GM23248 (cell line): ENCODE measurements around the genes TBPL1 and HBS1L.

DNA sequence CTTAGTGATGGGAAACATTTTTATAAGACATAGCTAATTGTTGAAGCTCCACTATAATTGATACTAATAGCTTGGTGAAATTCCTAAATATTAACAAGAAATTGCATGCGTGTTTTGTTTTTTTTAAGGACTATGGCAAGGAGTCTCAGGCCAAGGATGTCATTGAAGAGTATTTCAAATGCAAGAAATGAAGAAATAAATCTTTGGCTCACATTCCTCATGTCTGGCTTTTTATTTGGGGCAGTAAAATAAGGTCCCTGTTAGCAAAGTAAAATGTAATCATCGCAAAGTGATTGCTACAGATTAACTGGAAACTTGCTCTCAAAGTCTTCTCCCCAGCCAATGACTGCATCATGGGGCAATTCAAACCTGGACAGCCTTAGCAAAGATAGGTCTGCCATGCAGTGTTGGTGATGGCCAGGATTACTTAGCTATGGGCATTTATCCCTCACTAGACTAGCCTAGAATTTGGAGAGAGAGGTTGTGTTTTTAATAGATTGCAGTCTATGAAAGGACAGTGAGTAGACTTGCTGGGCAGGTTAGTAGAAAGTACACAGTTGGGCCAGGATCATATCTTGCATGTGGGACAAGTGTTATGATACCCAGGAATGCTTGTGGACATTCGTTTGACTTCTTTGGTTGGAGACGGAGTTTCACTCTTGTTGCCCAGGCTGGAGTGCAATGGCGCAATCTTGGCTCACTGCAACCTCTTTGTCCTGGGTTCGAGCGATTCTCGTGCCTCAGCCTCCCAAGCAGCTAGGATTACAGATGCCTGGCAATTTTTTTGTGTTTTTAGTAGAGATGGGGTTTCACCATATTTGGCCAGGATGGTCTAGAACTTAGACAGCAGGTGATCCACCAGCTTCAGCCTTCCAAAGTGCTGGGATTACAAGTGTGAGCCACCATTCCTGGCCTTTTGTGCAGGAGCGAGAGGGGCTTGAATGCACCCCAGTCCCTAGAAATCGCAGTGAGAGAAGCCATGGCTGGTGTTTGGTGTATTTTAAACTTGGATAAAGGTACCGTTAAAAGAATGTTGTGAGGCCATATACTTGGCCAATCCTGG lies 3.3 kb downstream of the RPS12 start:
- RAMPAGE, long total RNA = no peak

- RAMPAGE, long total RNA = no peak
These were observed 4.4 kb downstream of the RPS12 start for GRCh38 chr6:132818618-132819286.

- RAMPAGE, long total RNA = no peak
These were observed 123.2 kb downstream of the RPS12 start for GRCh38 chr6:132937391-132938107.

DNA sequence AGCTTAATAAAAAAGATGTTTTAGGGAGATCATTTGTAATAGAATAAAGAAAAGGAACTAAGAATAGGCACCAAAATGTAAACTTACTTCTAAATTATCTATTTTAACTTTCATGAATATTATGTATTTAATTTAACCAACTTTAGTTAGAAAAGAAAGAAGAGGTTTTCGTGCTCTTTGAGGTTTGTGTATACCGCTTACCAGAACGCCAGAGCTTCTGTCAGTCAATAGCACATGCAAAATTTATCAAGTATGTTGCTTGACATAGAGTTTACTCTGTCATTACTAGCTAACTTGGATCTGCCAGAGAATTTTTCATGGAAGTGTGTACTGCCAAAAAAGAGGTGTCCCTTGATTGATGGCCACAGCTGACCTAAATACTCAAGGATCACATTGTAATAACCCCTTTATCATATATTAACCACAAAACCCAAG lies 194.2 kb upstream of the EYA4 start:
- RAMPAGE, long total RNA = no peak

GRCh38 chr6:133130655-133131470 lies 110.3 kb upstream of the EYA4 start:
- RAMPAGE, long total RNA = no peak

- RAMPAGE, long total RNA = no peak
These were observed 1.7 kb downstream of the EYA4 start for GRCh38 chr6:133242778-133243289.

DNA sequence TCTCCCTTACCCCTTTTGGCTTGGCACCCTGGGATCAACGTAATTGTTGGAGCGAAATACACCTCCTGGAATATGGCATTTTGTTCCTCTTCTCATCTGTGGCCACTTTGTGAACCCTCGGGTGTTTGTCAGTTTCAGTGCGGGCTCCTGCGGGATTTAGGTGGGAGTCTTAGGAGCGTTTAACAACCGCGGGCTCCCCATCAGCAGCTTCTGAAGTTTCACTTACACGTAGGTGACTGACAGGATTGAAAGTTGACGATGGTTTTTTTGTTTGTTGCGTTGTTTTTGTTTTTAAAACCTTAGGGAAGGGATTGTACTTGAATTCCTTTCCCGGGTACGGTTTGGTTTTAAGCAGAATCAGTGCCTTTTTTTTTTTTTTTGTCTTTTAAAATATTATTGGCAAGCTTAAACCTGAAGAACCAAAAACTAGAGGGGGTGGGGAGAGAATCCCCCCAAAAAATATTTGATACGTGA lies 2.2 kb downstream of the EYA4 start:
- RAMPAGE, long total RNA = no peak

GRCh38 chr6:133952799-133953539 lies at the start of gene TBPL1:
TSS of gene TBPL1 (plus strand) at chr6:133953224.
- RAMPAGE, long total RNA = no peak

- RAMPAGE, long total RNA = no peak
These were observed 38.0 kb downstream of the TBPL1 start for GRCh38 chr6:133990593-133991804.

GRCh38 chr6:134170770-134171411 lies 118.5 kb upstream of the SLC2A12 start:
- RAMPAGE, long total RNA = no peak

DNA sequence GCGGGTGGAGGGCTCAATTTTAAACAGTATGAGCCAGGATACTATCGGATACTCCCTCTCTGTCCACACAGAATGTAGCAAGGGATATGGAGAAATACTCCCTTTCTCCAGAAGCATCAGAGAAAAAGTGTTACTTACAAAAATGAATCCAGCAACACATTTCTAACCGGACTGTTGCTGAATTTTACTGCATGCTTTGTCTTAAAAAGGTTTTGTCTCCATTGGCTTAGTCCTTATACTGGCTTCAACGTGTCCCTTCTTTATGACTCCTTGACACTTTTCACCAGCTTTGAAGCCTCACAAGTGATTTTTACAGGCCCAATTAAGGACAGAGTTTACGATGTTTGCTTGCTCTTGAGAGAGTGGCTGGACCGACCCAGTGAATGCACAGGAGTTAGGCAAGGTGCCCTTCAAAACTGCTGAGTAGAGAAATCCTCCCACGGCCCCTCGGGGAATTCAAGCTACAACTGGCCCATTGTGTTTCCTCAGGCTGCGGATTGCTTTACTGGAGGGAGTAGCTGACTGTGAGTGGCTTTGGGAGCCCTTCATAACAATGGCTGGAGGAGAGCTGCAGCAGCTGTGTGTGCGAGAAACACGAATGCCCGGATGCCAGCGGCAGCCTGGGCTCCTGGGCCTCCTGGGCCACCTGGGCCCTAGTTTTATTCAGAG lies 50.1 kb downstream of the SGK1 start:
- RAMPAGE, long total RNA = no peak

GRCh38 chr6:134437145-134437945 lies 119.4 kb upstream of the SGK1 start:
- RAMPAGE, long total RNA = no peak

- RAMPAGE, long total RNA = no peak
These were observed 200.0 kb upstream of the SGK1 start for GRCh38 chr6:134517920-134518400.

GRCh38 chr6:134621698-134622076 lies 303.8 kb upstream of the SGK1 start:
- RAMPAGE, long total RNA = no peak

- RAMPAGE, long total RNA = no peak
These were observed 101.5 kb downstream of the ALDH8A1 start for GRCh38 chr6:134848409-134848750.

DNA sequence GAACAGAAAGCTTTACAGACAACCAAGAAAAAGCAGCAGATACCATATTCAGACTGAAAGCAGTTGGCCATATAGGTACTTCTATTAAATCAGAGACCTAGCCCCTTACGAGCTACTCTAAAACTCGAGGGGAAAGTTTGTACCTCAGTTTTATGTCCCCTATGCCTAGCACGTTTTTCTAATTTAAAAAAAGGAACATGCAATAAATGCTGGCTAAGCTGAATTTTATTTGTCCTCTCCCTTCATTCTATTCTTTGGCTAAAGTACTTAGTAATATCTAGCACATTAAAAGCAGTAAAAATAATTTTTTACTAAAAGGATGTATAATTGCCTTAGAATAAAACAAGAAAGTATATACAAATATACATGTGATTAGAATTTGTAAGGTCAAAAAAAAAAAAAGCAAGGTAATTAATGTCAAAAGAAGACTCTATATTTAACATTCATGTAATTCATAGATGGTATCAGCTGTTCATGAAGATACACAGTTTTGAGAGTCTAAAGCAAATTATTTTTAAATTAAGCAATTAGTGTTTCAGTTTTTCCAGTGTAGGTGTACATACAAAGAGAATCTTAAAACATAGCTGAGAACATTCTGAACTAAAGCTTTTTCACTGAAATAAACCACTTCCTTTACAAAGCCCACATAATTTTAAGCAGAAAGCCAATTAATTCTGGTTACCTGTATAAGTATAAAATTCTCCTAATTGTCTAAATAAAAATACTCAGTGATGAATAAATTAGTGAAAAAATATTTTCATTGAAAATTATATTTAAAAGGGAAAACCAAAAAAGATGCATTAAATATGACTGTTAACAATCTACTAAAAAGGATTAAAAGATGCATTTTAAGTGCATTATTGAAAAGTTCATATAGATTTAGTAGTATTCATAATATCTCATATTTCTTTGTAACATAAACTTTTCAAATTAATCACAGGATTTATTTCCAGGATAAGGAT lies 32.4 kb downstream of the HBS1L start:
- RAMPAGE, long total RNA = no peak

DNA sequence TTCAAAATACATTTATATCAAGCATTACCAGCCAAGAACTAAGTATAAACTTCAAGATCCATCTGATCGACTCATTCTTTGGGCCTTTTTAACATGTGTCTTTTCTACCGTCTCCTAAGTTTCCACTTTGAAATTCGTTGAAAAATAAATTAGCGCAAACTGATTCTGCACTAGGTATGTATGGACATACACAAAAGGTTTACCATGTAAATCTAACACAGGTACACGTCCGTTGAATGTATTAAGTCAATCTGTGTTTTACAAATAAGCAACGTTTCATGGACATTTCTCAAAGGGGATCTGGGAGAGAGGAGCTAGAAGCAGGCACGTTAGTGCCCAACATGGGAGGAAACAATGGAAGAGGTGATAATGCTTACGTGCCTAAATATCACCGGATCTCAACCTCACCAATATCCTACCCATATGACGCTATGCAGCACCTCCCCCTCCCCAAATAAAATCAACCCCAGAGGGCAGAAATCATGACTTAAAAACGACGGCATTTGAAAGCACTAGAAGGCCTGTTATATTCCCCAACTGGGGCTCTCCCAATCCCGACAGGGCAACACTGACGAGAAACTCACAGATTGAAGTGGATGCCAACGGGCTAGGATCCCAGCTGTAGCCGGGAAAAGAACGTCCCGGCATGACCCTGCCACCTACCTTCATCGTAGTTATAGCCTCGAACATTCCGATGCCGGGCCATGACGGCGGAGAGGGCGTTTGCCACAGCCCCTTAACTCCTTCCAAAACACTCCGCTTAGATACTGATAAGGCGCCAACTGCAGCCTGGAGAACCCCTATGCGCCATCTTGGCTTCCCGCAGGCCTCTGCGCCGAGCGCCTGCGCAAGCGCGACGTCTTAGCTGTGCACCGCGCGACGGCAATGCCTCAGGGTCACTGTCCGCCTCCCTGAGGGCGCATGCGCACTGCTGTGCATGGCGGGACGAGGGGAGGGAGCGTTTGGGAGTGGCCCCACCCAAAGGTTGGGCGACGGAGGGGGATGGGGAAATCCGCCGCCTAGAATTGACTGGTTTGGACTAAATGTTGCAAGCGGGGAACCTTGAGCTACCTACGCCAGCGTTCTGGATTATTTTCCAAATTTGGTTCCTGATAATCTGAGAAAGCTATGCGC lies at the start of gene HBS1L:
Gene HBS1L (minus strand): TSS at position 837 of the 1,134 bp plus-strand sequence.
- RAMPAGE, long total RNA = no peak

DNA sequence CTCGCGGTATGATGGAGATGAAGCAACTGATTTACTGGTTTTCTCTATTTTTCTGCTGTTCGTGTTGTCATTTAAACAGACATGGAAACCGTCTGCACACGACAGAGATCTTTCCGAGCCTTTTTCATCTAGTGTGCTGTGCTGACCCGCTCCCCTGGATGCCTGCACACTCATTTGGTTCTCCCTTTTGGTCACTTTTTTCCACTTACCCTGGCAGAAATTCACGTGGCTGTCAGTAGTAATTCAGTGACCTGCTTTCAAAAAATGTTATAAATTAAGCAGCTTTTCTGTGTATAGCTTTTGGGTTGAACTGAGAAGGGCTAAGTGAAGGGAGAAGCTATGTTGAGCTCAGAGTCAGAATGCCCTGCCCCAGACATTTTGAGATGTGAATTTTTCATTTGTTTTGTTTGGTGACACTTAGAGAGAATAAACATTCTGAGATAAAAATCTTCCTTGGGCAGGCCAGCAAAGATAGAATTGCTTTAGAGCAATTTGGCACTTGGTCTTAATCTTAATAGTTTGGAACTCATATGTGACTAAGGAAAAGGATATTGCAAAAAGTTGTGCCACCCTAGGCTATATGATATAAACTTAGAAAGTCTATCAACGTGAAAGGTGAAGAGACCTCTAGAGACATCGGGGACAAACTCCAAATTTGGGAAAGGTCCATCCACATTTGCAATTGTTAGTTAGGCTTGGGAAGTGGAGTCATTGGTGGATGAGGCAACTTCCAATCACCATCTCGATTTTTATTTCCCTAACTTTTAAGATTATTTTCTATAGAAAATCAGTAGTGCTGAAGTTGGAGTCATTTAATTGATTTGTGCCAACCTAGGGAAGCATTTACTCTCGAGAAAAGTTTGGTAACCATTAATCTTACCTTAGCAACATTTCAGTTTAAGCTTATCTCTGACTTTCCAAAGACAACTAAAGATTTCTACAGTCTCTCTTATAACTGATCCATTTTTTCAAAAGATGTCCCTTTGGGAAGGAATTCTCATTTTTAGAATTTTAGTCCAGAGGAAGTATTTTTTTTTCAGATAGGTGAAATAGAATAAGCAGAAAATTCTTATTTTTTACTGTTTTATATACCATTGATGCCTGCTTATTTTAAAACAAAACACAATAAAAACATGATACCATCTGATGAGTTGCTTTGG lies 30.3 kb downstream of the MYB start:
- RAMPAGE, long total RNA = no peak

DNA sequence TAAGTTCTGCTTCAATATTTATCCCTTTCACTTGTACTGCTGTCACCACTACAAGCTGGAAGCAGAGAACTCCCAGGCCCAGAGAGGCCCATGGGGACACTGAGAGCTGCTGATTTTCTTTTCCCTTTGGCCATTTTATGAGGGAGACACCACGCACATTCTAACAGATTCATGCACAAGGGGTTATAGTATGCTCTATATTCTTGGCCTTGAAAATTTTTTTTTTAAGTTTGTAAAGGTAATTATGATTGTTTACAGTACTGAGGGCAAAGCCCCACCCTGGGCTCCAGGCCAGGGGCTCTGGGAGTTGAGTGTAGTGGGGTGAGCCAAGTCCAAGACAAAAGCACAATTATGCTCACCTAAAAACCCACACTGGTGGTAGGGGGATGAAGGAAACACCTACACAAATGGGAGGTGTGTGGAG lies 88.5 kb downstream of the MYB start:
- RAMPAGE, long total RNA = no peak

GRCh38 chr6:135568444-135568807 lies 70.9 kb upstream of the AHI1 start:
- RAMPAGE, long total RNA = no peak